Monocyte (primary cell): ENCODE data around the gene RER1.

DNA sequence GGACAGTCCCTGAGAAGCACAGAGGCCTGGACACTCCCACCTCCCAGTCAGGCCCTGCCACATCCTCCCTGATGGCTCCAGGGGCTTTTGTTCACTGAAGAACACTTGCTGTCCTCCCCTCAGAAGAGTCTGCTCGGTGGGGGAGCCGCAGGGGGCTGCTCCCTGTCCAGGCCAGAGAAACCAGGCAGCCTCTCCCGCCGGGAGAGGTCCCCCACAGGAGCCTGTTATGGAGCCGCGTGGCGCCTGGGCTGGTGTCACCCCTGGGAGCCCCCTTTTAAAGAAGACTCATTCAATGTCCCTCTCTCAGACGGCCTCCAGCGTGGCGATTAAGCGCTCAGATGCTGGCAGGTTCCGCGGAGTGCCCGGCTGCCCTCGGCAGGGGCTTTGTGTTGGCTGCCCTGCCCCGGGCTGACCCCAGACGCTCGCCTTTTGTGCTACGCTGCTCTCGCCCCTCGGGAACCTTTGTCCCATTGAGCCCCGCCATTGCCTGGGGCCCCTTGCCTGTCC lies 43.1 kb downstream of the SKI start:
- PRO-cap, 2 experiments, result peak in 2 of 2 experiments; most common plus-strand start position 125 of the sequence (in 1)

- PRO-cap, 2 experiments, result peak in 1 of 2 experiments; most common plus-strand start chr1:2278251 (in 1)
Observed at GRCh38 chr1:2278003-2278718, 50.0 kb downstream of the SKI start.

- PRO-cap, 2 experiments, result peak in 1 of 2 experiments; most common plus-strand start chr1:2287010 (in 1)
Observed at GRCh38 chr1:2286757-2287343, 58.7 kb downstream of the SKI start.

GRCh38 chr1:2306523-2306675 lies 78.3 kb downstream of the SKI start:
- PRO-cap, 2 experiments, result peak in 1 of 2 experiments; most common plus-strand start chr1:2306580 (in 1)

GRCh38 chr1:2334734-2335259 lies 56.6 kb downstream of the MORN1 start:
- PRO-cap, 2 experiments, result no peak in any of the 2 experiments

GRCh38 chr1:2391417-2392222 lies at the start of gene RER1:
RER1 (plus strand) TSS chr1:2391841.
- PRO-cap, 2 experiments, result peak in 2 of 2 experiments; most common plus-strand start chr1:2391842 (in 2); most common minus-strand start chr1:2391554 (in 2)

DNA sequence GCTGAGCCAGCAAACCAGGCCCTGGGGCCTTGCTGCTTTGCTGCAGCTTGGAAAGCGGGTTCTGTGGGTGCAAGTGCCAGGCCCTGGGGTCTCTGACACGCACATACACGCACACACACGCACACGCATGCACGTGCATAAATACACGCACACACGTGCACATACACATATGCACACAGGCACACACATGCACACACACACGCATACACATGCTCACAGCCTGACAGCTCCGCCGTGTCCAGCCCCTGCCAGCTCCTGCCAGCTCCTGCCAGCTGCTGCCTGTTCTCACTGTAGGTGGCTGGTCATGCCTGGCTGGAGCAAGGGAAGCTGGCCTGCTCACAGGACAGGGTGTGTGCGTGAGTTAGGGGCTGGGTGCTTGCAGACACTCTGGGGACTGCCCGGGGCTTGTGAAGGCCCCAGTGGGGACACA lies 4.8 kb downstream of the PLCH2 start:
- PRO-cap, 2 experiments, result no peak in any of the 2 experiments

DNA sequence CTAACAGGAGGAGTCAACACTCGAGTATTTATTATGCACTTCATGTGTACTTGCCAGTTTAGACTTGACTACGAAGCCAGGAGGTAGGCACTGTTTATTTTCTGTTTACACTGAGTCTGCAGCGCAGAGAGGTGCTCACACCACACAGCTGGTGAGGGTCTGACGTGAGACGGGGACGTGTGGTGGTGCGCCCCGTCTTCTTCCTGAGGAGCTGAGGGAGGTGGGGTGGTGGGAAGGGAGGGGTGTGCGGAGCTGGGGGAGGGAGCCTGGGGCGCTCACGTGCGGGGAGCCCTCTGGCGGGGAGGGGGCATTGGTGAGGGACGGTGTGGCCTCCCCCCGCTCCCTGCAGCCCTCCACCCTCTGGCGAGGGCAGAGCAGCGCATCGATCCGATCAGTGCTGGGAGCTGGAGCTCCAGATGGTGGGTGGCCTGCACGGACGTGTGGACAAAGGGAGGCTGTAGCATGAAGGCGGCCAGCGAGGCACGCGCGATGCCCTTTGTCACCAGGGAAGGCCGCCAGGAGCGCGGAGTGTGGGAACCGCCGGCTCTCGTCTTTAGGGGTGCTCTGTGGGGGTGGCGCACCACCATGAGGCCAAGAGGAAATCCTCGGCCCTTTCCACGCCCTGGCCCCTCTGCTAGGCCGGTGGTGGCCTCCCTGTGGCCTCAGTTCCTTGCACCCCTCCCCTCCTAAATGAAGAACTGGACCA lies 5.3 kb upstream of the HES5 start:
- PRO-cap, 2 experiments, result no peak in any of the 2 experiments

GRCh38 chr1:2559493-2559990 lies 3.4 kb downstream of the TNFRSF14 start:
- PRO-cap, 2 experiments, result peak in 2 of 2 experiments; most common plus-strand start chr1:2559739 (in 1)

GRCh38 chr1:2564622-2565555 lies 8.7 kb downstream of the TNFRSF14 start:
- PRO-cap, 2 experiments, result peak in 1 of 2 experiments; most common plus-strand start chr1:2564740 (in 1)

DNA sequence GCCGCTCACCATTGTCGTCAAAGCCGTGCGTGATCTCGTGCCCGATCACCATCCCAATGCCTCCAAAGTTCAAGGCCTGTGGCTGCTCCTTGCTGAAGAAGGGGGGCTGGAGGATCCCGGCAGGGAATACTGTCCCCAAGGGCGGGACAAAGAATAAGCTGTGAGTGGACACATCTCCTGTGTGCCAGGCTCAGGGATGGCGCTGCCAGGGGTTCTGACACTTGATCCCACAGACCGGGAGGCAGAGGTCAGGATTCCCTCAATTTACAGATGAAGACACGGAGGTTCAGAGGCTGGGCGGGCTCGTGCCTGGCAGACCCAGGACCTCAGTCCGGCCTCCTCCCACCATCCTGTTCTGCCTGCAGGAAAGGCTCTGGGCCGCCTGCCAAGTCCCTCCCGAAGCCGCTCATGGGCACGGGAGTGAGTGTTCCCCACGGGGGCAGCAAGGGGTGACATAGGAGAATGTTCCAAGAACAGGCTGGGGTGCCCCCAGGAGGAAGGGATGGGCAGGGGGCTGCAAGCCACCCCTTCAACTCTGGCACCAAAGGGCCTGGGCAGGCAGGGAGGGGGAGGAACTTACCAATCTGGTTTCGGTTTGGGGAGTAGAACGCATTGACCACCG lies 7.3 kb downstream of the PRXL2B start:
- PRO-cap, 2 experiments, result no peak in any of the 2 experiments

- PRO-cap, 2 experiments, result no peak in any of the 2 experiments
Observed at GRCh38 chr1:2813016-2813415, 11.5 kb upstream of the TTC34 start.

- PRO-cap, 2 experiments, result no peak in any of the 2 experiments
Observed at GRCh38 chr1:2959906-2960292, 61.4 kb upstream of the ACTRT2 start.

- PRO-cap, 2 experiments, result no peak in any of the 2 experiments
Observed at GRCh38 chr1:3074173-3075270, 5.5 kb downstream of the PRDM16 start.

GRCh38 chr1:3075885-3076560 lies 7.0 kb downstream of the PRDM16 start:
- PRO-cap, 2 experiments, result no peak in any of the 2 experiments

GRCh38 chr1:3096889-3097157 lies 27.8 kb downstream of the PRDM16 start:
- PRO-cap, 2 experiments, result no peak in any of the 2 experiments

- PRO-cap, 2 experiments, result no peak in any of the 2 experiments
Observed at GRCh38 chr1:3126091-3127131, 57.4 kb downstream of the PRDM16 start.

DNA sequence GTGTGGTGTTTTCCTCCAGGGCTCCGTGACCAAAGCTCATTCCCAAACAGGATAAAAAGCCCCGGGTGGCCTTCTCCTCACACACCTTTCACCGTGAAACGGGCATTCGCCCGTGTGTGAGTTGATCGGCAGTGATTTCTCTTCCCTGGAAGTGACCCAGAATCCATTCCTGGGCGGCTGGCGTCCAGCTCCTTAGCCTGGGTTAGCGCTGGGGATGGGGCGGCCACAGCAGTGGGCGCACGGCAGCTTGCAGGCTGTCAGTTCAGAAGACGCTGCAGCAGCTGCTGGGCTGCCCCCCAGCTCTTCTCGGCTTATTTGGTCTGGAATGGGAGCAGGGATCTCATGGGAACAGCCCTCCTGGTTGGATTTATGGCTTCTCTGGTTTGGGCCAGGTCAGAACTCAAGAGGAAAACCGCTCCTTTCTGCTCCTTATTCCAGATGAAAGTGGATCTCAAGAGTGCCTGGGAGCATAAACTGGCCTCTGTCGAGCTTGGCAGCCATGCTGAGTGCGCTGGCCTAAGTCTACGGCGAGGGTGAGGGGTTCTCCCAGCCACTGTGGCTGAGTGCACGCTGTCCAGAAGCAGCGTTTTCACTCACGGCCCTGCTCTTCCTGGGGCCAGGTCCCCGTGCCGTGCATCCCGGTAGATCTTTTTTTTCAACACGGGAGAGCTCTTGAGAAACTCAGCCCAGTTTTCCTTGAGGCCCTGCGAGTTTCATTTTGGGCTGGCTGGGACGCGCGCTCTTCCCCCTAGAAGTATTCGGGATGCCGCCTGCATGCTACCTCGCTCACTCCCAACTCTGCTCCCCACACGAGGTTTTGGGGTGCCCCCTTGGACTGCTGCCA lies 148.3 kb downstream of the PRDM16 start:
- PRO-cap, 2 experiments, result no peak in any of the 2 experiments

DNA sequence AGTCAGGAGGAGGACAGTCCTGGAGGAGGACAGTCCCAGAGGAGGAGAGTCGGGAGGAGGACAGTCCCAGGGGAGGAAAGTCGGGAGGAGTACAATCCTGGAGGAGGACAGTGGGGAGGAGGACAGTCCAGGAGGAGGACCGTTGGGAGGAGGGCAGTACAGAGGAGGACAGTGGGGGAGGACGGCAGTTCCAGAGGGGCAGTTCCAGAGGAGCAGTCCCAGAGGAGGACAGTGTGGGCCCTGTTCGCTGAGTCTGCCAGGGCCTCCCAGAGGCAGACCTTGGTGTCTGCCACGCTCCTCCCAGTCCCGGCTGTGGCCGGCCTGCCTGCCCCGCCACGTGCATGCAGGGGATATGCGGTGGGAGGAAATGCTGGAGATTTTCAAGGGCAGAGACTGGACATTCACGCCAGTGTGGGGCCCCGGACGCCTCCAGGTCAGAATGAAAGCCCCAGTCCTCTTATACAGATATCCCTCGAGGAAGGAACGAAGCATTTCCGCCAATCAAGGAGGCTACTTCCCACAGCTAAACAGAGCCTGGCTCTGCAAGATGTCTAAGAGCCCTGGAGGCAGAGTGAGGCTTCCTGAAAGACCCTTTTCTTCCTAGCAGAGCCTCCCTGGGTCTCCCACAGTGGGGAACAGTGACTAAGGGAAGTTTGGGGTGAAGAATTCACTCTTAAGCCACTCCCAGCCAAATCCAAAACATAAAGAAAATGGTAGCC lies 183.6 kb upstream of the ARHGEF16 start:
- PRO-cap, 2 experiments, result no peak in any of the 2 experiments

DNA sequence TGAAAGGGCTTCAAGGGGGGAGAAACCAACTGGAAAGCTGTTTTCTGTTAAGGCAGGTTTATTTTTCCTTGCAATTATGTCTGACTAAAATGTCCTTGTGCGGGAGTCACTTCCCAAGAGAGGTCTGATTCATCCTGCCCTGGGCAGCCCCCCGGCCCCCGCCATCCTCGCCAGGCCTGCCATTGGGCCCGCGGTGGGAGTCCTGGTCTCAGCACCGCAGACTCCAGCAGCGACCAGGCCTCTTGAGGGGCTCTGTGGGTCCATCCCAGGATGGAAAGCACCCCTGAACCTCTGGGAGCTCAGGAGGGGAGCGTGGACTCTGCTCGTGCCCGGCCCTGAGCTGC lies 178.4 kb upstream of the ARHGEF16 start:
- PRO-cap, 2 experiments, result no peak in any of the 2 experiments